ENCODE data around the genes ZNF718 and RNF212.

DNA sequence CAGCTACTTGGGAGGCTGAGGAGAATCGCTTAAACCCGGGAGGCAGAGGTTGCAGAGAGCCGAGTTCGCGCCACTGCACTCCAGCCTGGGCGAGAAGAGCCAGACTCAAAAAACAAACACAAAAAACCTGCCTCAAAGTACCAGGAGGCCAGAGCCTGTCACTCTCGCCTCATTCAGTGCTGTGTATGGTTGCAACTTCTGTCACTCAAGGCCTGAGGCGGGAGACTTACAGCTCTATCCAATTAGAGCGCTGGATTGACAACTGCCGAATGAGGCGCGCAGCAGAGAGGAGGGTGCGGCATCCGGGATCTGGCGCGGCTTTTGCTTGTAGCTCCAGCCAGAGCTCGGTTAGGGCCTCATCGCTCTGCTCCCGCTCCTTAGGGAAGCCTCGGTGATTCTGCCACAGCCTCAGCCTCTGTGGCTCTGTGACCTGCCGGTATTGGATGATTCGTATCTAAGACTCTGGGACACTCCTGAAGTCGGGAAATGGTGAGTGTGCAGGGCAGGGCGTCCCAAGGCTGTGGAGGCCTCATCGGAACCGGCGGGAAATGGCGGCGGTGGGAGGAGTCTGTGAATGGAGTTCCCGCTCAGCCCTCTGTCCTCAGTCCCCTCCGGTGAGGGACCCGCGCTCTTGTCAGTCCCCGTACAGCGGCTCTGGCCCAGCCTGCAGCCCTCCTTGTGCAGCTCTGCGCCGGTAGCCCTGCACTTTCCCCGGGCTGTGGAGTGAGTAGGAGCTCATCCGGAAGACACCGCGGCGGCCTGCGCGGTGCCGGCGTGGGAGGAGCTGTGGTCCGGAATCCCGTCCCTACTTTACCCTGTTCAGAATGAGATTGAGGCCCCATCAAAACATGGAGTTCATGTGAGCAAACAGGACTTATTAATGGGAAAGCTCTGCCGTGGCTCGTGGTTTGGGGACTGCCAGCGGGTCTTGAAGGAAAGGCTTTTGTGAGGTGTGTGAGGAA is at the start of gene ZNF718:
Gene ZNF718 (plus strand): TSS at position 317 of the 962 bp plus-strand sequence.
- PRO-cap: bidirectional peak, plus-strand start at position 328 of the sequence, minus-strand start at position 114 of the sequence; bidirectional peak, plus-strand start at position 604 of the sequence, minus-strand start at position 549 of the sequence
- RRBS: under 1% methylated on average over 10 of the region's 51 CpGs

- PRO-cap: no peak
- RRBS: no CpG with 5 or more reads among the region's 1 CpG
Observed at GRCh38 chr4:435359-435937, 63.5 kb downstream of the ZNF721 start.

GRCh38 chr4:670912-671413 is 3.1 kb downstream of the ATP5ME start:
- PRO-cap: no peak
- RRBS: no CpG with 5 or more reads among the region's 8 CpGs

- PRO-cap: no peak
- RRBS: no CpG with 5 or more reads among the region's 23 CpGs
Observed at GRCh38 chr4:678322-679378, 4.3 kb downstream of the MYL5 start.

DNA sequence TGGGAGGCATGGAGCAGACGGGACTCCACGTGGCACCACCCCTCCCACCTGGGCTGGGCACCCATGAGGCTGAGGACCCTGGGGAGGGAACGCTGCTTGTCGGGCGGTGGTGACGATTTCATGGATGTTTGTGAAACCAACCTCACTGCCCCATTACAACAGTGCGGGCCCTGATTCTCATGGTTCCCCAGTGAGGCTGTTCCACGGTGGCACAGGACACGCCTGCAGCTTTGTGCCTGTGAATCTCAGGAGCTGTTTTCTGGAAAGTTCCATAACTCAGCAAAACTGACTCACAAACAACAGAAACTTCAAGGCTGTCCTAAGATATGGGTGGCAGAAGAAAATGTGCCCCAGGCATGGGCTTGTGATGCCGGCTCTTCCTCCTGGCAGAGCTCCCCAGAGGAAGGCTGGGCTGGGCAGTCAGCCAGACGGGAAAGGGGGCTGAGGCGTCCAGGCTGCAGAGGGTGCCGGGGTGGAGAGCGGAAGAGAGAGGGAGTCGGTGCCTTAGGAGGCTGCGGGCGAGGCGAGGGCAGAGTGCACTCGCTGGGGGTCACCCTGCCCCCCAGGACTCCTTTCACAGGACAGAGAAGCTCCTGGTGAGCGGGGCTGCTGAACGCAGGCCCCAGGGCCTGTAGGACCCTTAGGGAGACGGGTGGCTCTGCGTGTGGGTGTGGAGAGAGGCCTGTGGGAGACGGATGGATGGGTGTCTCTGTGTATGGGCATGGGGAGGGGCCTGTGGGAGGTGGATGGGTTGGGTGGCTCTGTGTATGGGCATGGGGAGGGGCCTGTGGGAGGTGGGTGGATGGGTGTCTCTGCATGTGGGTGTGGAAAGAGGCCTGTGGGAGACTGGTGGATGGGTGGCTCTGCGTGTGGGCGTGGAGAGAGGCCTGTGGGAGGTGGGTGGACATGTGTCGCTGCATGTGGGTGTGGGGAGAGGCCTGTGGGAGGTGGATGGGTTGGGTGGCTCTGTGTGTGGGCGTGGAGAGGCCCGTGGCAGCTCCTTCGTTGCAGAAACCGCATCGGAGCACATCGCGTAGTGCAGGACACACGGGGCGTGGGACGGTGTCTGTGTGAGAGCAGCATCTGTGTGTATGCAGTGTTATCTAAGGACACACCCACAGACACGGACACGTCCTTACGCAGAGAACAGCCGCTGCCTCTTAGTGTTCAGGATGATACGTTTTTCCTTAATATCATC is 15.8 kb downstream of the PCGF3 start:
- PRO-cap: no peak
- RRBS: 8% methylated on average over 3 of the region's 42 CpGs

GRCh38 chr4:730351-730768 is 24.7 kb downstream of the PCGF3 start:
- PRO-cap: no peak
- RRBS: no CpG with 5 or more reads among the region's 30 CpGs

DNA sequence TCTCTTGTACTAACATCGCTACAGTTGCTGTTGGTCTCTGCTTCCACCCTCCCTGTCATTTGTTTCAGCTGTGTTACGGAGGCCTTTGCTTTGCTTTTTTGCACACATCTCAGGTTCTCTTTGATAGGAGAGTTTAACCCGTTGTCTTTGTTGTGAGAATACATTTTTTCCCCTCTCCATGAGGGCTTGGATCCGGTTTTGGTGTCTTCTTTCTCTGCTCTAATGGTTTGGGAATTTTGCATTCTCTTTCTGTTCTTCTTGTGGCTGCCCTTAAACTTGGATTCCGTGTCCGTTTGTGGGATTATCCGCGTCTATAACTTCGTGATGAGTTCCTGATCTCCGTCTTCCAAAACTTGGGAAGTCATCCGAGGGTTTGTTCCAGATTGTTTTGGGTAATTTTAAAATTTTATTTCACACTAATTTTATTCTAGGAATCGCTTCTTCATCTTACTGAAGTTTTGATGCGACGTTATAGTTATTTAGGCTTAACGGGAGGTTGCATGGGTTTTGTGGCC is 45.3 kb downstream of the PCGF3 start:
- PRO-cap: no peak
- RRBS: no CpG with 5 or more reads among the region's 15 CpGs

- PRO-cap: bidirectional peak, plus-strand start at chr4:767363, minus-strand start at chr4:767153
- RRBS: 89% methylated on average over 4 of the region's 11 CpGs
Observed at GRCh38 chr4:766988-767550, 58.9 kb downstream of the CPLX1 start.

DNA sequence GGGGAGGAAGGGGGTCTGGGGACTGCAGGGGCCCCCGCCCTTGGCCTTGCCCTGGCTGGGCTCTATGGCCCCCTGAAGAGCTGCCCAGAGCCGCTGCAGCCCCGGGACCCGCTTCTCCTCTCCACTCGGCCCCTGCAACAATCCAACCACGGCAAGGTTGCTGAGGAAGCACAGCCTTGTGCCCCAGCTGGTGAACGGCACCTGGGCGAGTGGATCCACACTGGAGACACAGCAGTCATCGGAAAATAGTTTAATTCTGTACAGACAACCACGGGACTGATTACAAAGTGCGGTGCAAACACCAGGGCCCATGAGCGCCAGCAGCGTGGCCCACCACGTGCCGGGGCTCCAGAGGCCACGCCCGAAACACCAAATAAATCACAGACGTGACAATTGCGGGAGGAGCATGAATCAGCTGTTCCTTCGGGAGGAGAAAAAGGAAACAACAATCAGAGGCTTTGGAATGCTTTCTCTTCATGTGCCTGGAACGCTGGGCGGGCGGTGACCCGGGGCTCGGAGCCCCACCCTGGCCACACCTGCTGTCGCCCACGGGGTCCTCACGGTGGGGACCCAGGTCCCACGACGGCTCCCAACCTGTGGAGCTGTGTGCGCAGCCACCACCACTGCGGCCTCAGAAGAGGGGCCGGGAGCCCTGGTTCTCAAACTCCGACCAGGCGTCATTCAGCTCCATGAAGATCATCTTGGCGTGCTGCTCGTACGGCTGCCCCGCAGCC is 23.3 kb upstream of the CPLX1 start:
- PRO-cap: no peak
- RRBS: no CpG with 5 or more reads among the region's 39 CpGs

DNA sequence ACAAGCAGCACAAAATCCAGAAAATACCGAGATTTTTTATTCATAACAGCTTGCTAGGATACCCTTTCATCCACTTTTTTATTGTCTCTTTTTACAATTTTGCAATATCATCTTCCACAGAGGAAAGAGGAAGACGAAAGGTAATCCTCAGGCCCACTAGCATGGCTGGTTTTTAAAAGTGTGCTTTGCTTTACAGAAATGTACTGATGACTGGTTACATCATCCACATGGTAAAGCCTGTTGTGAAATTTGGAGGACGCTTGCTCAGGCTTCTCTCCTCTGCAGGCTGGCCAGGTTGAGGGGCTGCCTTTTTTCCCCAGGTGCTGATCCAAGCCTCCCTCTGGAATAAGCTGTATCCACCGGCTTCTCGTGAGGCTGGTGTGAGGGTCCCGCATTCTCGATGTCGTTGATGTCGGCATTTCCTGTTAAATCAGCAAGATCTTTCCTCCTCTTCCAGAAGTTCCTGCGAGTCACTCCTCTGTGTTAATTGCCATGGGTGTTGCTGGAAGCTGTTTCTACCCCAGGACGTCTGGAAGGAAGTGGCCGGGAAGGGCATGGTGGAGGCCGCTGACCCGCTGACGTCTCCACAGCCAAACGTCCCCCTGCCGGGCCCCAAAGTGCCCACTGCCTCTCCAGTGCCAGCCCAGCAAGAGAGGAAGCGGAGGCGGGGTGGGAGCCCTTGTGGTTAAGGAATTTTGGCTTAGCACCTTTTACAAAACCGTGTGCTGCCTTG is 5.8 kb upstream of the DGKQ start:
- PRO-cap: bidirectional peak, plus-strand start at position 254 of the sequence, minus-strand start at position 182 of the sequence
- RRBS: 15% methylated on average over 6 of the region's 20 CpGs

GRCh38 chr4:997204-997969 is 4.2 kb upstream of the SLC26A1 start:
- PRO-cap: bidirectional peak, plus-strand start at chr4:997491, minus-strand start at chr4:997405
- RRBS: 9% methylated on average over 26 of the region's 79 CpGs

DNA sequence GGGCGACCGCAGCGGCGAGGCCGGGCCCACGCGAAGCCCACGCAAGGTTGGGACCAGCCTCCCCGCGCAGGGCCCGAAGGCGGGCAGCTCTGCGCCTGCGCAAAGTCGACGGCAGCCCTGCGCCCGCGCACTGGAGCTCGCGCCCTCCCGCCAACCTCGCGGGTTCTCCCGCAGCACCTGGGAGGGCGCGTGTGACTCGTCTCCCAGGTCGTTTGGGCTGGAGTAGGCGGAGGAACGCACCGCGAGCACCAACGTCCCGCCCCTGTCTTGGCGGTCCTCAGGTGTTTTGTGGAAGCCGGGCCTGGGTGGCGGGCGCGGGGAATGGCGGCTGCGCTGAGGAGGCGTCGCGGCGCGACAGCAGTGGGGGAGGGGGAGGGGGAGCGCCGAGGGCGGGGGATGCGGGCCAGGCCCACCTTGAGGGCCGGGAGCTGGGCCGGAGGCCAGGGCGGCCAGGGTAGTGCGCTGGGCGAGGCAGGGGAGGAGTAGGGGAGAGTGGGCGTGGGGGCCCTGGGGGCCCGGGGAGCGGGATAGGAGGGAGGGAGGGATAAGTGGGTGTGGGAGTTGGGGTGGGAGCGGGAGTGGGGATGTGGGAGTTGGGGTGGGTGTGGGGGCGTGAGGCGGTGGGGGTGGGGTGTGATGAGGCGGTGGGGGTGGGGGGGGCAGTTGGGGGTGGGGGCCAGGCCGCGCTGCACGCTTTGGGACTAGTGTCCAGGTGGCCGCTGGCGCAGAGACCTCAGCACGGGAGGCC is at the start of gene RNF212:
Gene RNF212 (minus strand): TSS at position 93 of the 748 bp plus-strand sequence.
- PRO-cap: no peak
- RRBS: 77% methylated on average over 8 of the region's 69 CpGs

GRCh38 chr4:1160194-1160725 is 12.1 kb downstream of the SPON2 start:
- PRO-cap: no peak
- RRBS: no CpG with 5 or more reads among the region's 1 CpG

GRCh38 chr4:1172232-1172454 is 240 bp downstream of the SPON2 start:
- PRO-cap: no peak
- RRBS: 57% methylated on average over 3 of the region's 23 CpGs

- PRO-cap: no peak
- RRBS: no CpG with 5 or more reads among the region's 44 CpGs
Observed at GRCh38 chr4:1214589-1215914, 33.9 kb downstream of the CTBP1 start.

DNA sequence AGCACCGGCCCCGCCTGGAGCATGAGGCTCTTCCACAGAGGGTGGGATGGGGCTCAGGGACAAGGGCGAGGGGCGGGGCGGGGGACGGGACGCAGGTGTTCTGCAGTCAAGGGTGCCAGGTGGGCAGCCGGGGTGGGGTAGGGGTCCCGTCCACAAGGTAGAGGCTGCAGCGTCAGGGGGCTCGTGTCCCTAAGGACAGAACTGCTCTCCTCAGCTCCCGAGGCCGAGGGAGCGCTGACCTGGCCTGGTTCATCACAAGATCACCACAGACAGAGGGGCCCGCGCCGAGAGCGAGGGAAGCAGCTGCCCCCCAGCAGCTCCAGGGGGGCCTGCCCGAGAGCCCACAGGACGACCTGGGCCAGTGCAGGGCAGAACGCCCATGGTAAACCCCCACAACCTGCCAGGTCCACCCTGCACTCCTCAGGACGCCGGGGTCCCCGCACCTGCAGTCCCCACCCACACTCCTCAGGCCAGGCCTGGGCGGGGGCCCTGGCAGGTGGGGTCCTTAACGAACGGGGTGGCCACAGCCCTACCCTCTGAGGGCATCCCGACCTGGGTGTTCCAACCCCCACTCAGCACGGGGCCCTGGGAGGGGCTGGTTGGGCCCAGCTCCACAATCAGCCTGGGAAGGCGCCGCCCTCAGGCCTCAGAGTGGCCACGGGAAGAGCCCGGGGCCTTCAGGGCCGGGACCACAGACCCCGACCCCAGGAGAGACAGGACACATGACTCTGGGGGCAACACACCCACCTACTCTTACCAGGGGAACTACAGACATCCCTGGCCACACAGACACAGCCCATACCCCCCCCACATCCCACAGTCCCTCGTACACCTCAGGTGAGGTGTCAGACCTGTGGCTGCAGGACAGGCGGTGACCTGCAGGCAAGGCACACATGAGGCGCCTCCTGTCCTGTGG is 26.5 kb downstream of the CTBP1 start:
- PRO-cap: no peak
- RRBS: no CpG with 5 or more reads among the region's 38 CpGs

- PRO-cap: no peak
- RRBS: 96% methylated on average over 7 of the region's 29 CpGs
Observed at GRCh38 chr4:1241229-1241718, 7.7 kb downstream of the CTBP1 start.

DNA sequence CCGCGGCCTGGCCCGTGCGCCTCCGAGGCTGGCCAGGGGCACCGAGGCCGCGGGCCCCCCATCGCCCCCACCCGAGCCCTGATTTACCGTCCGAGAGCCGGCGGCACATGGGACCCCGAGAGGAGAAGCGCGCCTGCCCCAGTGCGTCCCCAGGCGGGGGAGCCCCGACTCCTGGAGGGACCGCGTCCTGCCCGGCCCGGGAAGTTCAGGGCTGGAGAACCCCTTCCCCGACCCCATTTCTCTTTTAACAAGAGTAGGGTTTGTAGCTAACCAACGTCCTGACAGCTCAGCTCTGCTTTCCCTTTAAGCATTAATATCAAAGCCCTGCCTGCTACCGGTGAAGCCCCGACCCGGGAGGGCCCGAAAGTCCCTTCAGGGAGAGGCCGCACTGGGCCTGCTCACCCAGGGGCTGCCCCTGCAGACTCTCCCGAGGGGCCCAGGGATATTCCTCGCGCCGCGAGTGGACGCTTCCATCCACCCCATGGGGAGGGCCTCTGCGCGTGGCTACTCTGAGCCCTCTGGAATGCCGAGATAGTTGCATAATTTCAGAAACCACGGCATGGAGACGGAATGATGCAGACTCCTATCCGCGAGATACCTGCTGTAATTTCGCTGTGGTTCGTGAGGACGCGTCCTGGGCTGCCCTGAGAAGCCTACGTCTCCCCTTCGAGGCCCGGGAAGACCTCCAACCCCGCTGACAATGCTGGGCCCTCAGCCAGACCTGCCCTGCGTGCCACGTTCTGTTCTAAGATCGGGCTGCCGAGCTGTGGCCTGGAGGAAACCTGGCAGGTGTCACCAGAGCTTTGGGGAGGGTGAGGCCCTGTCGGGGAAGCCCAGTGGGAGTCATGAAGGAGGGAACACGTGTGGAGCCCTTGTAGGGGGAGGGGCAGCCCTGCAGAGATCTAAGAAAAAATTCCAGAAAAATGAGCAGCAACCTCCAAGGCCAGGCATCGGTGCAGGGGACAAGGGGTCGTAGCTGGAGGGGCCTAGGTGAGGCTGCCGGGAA is 935 bp upstream of the CTBP1 start:
- PRO-cap: no peak
- RRBS: 94% methylated on average over 2 of the region's 61 CpGs

DNA sequence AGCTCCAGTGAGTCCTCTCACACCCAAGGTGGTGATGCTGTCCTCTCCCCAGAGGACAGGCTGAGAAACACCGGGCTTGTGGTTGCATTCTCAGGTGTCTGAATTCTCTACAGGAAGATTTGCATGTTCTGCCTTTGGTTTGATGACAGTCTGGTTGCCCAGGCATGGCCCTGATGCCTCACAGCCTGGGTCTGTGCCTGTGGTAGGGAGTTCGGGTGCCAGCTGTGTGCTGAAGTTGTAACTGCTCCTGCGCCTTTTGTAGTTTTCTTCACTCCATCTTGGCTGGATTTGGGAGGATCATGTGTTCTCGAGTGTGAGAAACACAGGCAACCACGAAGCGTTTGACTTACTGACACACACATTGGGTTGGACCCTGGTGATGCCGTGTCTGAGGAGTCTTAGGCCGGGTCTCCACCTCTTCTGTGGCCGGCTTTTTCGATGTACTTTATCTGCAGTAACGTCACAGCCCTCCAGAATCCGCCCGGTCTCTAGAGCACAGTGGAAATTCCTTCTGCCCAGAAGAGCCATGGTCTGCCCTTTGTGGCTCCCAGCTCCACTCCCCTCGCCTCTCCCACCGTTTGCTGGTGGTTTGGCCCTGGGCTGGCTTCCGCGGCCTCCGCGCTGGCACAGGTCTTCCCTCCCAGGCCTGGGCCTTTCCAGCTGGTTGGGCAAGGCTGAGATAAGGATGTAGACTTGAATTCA is 4.1 kb downstream of the MAEA start:
- PRO-cap: no peak
- RRBS: 91% methylated on average over 3 of the region's 19 CpGs

DNA sequence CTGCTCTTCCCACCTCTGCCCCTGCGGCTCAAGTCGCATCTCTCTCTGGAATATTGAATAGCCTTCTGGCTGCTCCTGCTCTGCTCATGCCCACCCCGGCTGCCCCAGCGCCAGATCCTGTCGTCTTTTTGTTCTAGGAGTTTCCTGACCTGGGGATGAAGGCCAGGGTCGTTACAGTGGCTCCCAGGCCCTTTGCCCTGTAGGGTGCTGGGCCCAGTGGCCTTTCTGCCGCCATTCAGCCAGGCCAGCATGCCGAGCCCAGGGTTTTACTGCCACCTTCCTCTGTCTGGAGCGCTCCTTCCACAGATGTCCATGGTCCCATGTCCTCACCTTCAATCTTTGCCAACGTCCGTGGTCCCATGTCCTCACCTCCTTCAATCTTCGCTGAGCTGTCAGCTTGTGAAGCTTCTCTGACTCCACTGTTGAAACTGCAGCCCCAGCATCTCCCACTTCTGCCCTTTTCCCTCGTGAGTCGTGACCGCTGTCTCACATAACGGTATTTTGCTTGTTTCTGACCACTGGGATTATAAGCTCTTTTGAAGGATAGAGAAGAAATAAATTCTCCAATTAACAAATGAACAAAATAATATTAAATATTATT is 9.8 kb downstream of the MAEA start:
- PRO-cap: no peak
- RRBS: no CpG with 5 or more reads among the region's 16 CpGs